Stomach (tissue), 7 donors: Measurements from ENCODE around the gene KCNQ1.

DNA sequence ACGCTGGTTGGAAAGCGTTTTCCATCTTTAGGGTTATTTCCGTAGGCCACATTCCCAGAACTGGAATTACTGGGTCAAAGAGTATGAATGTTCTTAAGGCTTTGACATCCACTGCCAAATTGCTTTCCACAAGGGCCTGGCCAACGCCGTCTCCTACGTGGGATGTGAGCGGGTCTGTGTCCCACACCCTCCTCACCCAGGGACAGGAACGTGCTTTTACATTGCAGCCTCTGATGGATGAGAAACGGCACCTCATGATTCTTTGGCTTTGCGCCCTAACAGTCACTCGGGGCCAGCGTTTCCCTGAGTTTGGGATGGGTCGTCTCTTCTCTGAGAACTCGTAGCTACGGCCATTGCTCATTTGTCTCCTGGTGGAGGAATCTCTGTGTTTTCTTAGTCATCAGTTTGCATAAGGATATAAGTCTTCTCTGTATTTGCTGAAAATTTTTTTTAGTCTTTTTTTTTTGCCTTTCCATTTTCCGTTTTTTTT lies 11.8 kb downstream of the TNNT3 start:
- PRO-cap, result no peak
- RAMPAGE, long total RNA, 5 experiments, result no peak in any of the 5 experiments
- RRBS, result no CpG with 5 or more reads among the region's 16 CpGs

DNA sequence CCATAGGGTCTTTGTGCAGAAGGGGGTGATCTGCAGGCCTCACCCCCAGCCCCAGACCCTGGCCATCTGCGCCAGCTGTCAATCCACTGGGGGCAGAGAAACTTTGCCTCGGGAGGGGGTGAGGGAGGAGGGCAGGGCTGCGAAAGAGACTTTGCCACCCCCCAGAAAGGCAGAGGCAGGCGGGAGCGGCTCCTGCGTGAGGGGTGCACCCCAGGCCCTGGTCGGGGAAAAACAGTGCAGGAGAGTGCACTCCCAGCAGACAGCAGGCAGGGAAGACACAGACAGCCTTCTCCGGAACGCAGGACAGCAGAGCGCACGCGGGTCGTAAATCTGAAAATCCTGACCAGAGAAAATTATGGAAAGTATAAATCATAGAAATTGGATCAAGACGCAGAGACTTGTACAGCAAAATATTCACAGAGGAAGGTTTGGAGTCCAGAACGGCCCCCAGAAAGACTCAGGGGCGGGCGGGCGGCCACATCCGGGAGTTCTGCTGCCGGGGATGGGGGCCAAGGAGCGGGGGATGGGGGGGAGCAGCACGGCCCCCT lies 8.1 kb upstream of the MRPL23 start:
- PRO-cap, result no peak
- RAMPAGE, long total RNA, 5 experiments, result no peak in any of the 5 experiments
- RRBS, result no CpG with 5 or more reads among the region's 22 CpGs

DNA sequence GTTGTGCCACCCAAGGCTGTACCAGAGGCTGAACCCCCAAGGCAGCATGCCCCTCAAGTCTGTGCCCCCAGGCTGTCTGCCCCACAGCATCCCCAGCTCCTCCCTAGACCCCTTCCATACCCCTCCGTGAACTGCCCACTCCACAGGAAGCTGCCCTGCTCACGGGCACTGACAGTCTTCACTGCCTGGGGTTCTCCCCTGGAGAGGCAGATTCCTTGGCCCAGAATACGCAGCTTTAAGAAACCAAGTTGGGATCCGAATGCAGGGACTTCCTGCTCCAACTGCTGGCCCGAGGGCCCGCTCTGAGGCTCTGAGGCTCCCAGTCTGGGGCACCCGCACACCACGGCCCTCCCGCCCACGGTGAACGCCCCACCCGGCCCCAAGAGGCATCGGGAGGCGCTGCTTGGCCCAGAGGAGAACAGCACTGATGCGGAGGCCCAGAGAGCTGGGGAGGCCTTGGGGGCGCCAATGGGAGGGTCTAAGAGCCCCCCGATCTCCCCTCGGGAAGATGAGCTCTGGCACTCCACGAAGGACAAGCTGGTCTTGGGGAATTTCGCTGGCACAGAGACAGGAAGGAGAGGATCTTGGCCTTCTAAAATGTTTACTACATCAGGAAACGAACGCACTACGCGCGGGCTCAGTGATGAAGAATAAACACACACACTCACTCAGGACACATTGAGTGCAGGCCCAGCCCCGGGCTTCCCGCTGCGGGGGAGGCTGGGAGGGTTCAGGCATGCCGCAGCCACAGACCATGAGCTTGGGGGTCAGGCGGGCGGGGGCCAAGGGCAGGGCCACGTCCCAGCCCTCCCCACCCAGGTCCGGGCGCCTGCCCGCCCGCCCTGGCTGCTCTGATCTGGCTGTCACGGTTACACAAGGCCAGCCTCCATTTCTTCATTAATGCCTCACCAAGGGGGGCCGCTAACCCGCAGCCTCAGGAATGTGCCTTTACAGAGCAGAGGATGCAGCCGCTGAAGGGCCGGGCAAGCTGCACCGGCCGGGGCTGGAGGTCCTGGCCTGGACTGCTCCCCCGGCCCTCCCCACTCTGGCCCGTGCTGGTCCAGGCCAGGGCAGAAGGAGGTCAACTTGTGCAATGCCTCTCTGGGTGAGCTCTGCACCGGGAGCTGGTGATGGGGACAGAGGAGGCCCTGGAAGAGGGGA lies 42.0 kb downstream of the IGF2 start:
- PRO-cap, result unidirectional peak, minus-strand start at position 299 of the sequence
- RAMPAGE, long total RNA, 5 experiments, result no peak in any of the 5 experiments
- RRBS, result 12% methylated on average over 8 of the region's 46 CpGs

- PRO-cap, result bidirectional peak, plus-strand start at chr11:2137422, minus-strand start at chr11:2137288
- RAMPAGE, long total RNA, 5 experiments, result no peak in any of the 5 experiments
- RRBS, result 5% methylated on average over 6 of the region's 18 CpGs
Measured at GRCh38 chr11:2136976-2137583, 2.1 kb downstream of the IGF2 start.

GRCh38 chr11:2157344-2157785 lies 3.6 kb downstream of the INS start:
- PRO-cap, result no peak
- RAMPAGE, long total RNA, 5 experiments, result no peak in any of the 5 experiments
- RRBS, result 83% methylated on average over 1 of the region's 14 CpGs

GRCh38 chr11:2268745-2269846 lies 1.3 kb downstream of the ASCL2 start:
- PRO-cap, result bidirectional peak, plus-strand start at chr11:2269074, minus-strand start at chr11:2268972; bidirectional peak, plus-strand start at chr11:2269259, minus-strand start at chr11:2269229; bidirectional peak, plus-strand start at chr11:2269449, minus-strand start at chr11:2269490
- RAMPAGE, long total RNA, 5 experiments, result no peak in any of the 5 experiments
- RRBS, result 1% methylated on average over 28 of the region's 119 CpGs

- PRO-cap, result no peak
- RAMPAGE, long total RNA, 5 experiments, result no peak in any of the 5 experiments
- RRBS, result no CpG with 5 or more reads among the region's 12 CpGs
Measured at GRCh38 chr11:2273707-2274183, 3.4 kb upstream of the ASCL2 start.

DNA sequence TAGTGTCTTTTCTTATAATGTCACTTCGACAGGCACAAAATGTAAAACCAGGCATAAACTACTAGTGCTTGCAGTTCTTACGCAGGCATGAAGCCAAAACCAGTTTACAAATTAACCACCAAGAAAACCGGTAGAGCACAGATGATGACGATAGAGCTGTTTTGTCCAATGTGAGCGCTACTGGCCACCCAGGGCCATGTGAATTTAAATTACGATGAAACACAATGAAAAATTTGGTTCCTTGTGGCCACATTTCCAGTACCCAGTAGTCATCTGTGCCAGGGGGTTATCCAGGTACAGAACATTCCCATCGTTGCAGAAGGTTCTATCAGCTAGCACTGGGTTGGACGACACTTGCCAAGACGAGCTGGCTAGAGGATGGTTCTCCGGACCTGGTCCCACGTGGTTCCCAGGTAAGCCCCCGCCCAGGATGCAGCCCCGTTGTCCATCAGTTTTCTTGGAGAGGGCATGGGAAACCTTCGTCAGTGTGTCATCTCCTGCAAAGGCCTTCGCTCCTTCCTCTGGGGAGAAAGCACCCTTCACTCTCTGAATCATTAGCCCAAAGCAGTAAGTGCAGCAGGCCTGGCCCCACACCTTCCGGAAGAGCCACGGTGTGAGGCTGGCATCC lies 1.1 kb upstream of the CD81 start:
- PRO-cap, result no peak
- RAMPAGE, long total RNA, 5 experiments, result no peak in any of the 5 experiments
- RRBS, result no CpG with 5 or more reads among the region's 17 CpGs

GRCh38 chr11:2390539-2391241 lies 9.9 kb upstream of the TSSC4 start:
- PRO-cap, result no peak
- RAMPAGE, long total RNA, 5 experiments, result start-site peak on the plus strand in 1 of 5 experiments, at chr11:2390411-2390833 at its widest, 6 reads per replicate
- RRBS, result no CpG with 5 or more reads among the region's 14 CpGs

GRCh38 chr11:2444735-2445798 lies at the start of gene KCNQ1:
Gene KCNQ1, plus strand, starts transcription at chr11:2445008.
- PRO-cap, result unidirectional peak, plus-strand start at chr11:2445008; bidirectional peak, plus-strand start at chr11:2445654, minus-strand start at chr11:2445461
- RAMPAGE, long total RNA, 5 experiments, result no peak in any of the 5 experiments
- RRBS, result 3% methylated on average over 74 of the region's 126 CpGs

DNA sequence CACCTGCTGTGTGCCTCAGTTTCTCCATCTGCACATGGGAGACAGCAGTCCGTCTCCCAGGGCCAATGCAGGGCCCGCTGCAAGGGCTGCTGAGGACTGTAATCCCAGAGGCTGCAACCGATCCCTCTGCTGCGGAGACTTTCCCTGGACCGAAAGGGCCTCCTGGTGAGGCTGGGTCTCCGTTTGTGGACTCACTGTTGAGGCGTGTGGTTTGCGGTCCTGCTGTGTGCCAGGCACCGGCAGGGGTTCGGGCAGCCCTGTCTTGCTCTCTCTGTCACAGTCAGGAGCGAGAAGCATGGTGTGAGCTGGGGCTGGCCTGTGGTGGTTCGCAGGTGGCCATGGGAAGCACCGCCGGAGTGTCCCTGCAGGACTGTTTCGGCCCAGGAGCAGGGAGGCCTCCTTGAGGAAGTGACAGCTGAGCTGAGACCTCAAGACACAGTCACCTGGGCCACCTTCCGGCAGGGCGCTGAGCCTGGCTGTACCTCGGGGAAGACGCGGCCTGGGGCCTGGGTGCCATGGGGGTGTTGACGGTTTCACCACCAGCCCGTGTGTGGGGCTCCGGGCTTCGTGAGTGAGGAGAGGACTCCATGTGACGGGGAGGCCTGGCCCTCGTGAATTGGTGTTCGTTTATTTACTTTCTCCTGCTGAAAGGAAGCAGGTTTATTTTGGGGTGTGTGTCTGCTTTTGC lies 132.3 kb downstream of the KCNQ1 start:
- PRO-cap, result no peak
- RAMPAGE, long total RNA, 5 experiments, result start-site peak on the plus strand in 2 of 5 experiments, centred at positions 549 to 586 of the sequence, 6 to 9 reads per replicate
- RRBS, result 76% methylated on average over 12 of the region's 27 CpGs

GRCh38 chr11:2681128-2681853 lies 204.3 kb downstream of the CDKN1C start:
- PRO-cap, result no peak
- RAMPAGE, long total RNA, 5 experiments, result no peak in any of the 5 experiments
- RRBS, result no CpG with 5 or more reads among the region's 3 CpGs

DNA sequence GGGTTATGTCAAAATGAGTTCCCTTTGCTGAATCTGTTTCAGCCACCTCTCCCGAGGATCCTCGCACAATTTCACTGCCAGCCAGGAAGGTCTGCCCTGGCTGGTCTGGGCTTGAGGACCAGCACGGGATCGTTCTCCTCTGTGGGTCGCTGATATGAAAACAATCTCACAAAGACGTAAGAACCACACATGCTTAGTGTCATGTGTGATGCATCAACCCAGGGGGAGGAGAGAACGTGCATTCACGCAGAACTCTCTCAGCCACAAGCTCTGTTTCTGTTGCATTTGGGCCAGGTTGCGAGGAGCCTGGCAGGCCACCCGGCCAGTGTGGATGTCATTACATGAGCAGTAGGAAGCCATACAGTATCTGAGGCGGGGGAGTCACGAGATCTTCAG lies 132.7 kb downstream of the CDKN1C start:
- PRO-cap, result no peak
- RAMPAGE, long total RNA, 5 experiments, result no peak in any of the 5 experiments
- RRBS, result no CpG with 5 or more reads among the region's 12 CpGs

DNA sequence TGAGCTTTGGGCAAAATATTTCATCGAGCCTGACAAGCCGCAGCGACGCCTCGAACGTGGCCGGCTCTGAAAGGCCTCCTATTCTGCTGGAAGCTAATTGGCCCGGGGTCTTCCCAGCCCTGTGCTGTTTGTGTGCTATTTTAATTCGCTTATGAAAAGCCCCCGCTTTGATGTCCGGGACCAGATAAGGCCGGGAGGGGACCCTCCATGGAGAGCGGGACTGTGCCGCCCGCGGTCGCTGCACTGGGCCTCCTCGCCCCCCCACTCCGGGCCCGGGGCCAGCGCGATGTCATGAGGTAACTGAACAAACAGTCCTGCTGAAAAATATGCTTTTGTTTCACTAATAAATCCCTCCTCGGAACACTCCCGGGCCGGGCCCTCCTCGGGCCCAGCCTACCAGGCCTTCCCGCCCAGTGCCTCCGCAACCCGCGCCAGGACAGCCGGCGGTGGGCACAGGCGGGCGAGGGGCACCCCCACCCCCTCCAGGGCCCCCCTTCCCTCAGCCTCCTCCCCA lies 78.3 kb downstream of the CDKN1C start:
- PRO-cap, result bidirectional peak, plus-strand start at position 409 of the sequence, minus-strand start at position 261 of the sequence
- RAMPAGE, long total RNA, 5 experiments, result no peak in any of the 5 experiments
- RRBS, result 17% methylated on average over 21 of the region's 34 CpGs

DNA sequence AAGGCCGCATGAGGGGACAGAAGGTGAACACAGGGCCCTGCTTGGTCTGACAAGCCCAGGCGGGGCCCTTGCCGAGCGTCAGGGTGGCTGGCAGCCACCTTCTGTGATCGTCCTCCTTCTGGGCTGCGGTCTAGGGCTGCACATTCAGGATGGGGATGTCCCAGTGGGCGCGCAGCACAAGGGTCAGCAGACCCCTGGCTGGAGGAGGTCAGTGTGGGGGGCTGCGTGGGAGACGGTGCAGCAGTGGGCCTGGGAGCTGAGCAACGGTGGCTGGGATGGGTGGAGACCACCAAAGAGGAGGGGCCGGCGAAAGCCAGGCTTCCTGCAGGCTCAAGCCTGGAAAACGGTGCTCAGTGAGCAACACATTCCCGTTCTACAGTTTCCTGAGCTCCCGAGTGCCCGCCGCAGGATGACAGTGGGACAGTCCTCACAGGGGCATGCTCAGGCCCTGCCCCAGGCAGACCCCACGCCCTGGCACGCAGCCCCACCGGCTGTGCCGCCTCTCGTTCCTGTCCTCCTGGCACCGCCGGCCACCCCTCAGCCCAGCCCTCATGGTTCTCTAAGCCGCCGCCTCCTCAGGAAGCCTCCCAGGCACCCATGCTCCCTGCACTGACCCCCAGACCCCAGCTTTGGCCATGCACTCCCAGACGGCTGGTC lies 73.9 kb downstream of the CDKN1C start:
- PRO-cap, result no peak
- RAMPAGE, long total RNA, 5 experiments, result no peak in any of the 5 experiments
- RRBS, result no CpG with 5 or more reads among the region's 28 CpGs

GRCh38 chr11:2836858-2837633 lies 48.5 kb downstream of the CDKN1C start:
- PRO-cap, result no peak
- RAMPAGE, long total RNA, 5 experiments, result no peak in any of the 5 experiments
- RRBS, result 36% methylated on average over 2 of the region's 28 CpGs

GRCh38 chr11:2848040-2848795 lies 37.4 kb downstream of the CDKN1C start:
- PRO-cap, result no peak
- RAMPAGE, long total RNA, 5 experiments, result start-site peak on the plus strand in 2 of 5 experiments, at chr11:2847943-2848759 at its widest, 30 to 137 reads per replicate
- RRBS, result no CpG with 5 or more reads among the region's 12 CpGs

- PRO-cap, result bidirectional peak, plus-strand start at chr11:2912829, minus-strand start at chr11:2912585
- RAMPAGE, long total RNA, 5 experiments, result start-site peak on the plus strand in 2 of 5 experiments, at chr11:2912736-2912924 at its widest, 7 to 12 reads per replicate
- RRBS, result no CpG with 5 or more reads among the region's 13 CpGs
Measured at GRCh38 chr11:2912361-2913070, 10.4 kb downstream of the SLC22A18 start.

- PRO-cap, result bidirectional peak, plus-strand start at chr11:2929761, minus-strand start at chr11:2929420
- RAMPAGE, long total RNA, 5 experiments, result no peak in any of the 5 experiments
- RRBS, result 2% methylated on average over 37 of the region's 65 CpGs
Measured at GRCh38 chr11:2929461-2930029, 325 bp upstream of the PHLDA2 start.

DNA sequence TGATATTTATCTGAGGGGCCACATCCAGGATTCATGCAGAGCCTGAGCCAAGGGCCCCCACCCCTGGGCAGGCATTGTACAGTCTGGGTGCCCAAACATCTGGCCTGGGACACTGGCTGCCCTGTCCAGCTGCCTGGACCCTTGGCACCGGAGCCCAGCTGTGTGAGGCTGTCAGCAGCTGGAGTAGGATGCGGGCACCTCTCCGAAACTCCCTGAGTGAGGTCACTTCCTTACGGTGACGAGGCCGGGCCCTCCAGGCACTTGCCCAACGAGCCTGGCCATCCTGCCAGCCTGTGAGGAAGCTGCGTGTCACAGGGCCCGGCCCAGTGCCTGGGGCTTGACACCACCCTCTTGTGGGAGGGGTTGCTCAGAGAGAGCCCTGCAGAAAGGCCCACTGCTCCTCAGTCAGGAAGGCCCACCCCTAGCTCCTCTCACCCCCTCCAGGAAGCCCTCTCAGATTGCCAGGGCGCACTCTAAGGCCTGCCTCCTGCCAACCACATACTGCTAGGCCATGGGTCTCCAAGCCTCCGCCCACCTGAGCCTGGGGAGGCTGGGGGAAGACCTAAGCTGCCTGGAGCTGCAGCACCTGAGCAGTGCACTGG lies 4.2 kb upstream of the PHLDA2 start:
- PRO-cap, result unidirectional peak, minus-strand start at position 190 of the sequence; unidirectional peak, minus-strand start at position 214 of the sequence
- RAMPAGE, long total RNA, 5 experiments, result no peak in any of the 5 experiments
- RRBS, result 10% methylated on average over 7 of the region's 11 CpGs